Choroid plexus epithelial cell (primary cell): ENCODE data around the gene SERPINE3.

DNA sequence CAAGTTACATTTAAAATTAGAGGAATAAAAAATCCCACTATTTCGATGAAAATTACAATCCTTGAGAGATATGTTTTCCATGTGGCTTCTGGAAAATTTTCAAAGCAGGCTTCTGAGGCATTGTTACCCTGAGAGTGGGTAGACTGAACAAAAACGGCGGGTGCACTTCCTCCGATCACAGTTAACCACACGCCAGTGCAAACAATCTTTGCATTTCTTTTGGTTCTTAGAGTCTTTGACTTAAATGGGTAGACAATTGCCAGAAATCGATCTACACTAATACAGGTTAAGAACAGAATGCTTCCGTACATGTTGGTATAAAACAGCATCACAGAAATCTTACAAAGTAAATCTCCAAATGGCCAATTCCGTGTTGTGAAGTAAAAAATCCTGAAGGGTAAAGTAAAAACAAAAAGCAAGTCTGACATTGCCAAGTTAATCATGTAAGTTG is 1.1 kb downstream of the LPAR6 start:
- RRBS: no CpG with 5 or more reads among the region's 8 CpGs

GRCh38 chr13:48437421-48438052 is 24.6 kb upstream of the LPAR6 start:
- RRBS: no CpG with 5 or more reads among the region's 3 CpGs

DNA sequence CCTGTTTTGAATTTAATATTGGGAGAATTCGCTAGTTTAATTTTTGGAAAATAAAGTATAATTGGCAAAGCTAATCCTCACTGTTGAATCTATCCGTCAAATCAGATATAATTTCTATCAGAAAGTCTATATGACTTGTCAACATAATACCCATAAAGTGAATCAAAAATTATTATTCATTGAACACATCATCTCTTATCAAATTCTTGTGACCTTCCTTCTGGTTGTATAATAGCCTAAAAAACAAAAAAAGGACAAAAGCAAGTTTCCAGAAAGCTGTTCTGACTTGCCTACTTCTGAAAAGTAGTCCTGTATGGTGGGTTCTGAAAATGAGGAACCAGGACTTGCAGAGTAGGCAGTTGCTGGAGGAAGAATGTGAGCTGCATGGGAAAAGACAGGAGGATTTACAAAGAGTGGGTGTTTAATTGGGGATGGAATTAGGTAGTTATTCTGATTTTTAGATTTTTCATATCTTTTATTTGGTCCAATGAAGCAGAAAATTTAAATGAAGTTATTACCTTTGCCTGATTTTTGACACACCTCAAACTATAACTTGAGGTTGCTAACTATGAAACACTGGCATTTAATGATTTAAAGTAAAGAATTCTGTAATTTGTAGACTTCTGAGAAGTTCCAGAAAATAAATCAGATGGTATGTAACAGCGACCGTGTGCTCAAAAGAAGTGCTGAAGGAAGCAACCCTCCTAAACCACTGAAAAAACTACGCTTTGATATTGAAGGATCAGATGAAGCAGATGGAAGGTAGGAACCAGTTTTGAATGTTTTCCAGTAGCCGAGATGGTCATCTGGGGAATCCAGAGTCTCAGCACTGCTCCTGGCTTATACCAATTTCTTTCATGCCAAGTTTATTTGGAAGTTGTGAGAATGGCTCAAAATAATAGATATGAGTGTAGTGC is 56.5 kb downstream of the RCBTB2 start:
- RRBS: no CpG with 5 or more reads among the region's 6 CpGs

DNA sequence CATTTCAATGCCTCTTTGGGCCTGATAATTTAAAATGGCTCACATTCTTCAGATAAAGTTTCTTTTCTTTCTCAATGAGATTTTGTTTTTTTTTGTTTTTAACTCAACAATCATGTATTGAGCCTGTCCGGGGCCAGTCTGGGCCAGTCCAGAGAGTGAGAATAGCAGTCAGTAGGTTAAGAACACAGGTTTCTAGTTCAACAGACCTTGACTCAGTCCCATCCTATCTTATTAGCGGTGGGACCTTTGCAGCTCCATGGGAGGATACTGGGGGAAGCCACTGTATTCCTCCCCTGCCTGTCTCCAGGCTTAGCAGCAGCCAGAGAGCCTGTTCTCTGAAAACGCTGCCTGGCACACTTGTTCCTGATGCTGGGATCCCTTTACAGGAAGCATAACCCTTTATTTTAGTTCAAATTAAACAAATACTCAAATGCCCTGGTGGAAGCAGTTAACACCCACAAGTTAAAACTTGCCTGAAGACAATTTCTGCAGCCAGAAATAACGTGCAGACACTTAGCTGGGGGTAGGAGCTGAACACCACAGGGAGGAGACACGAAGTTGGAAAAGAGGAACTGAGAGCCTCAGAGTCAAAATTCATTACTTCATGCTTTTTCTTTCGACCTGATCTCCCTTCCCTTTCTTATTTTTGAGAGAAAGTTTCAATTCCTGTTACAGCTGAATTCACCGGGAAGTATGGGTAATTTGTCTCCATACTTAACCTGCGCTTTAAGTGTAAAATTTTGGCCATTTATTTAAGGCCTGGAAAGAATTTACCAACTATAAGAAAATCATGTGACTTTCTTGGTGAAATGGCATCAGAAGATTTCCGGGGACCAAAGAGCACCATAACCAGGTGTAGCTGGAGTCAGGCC is 46.1 kb upstream of the RCBTB2 start:
- RRBS: 71% methylated on average over 1 of the region's 9 CpGs

DNA sequence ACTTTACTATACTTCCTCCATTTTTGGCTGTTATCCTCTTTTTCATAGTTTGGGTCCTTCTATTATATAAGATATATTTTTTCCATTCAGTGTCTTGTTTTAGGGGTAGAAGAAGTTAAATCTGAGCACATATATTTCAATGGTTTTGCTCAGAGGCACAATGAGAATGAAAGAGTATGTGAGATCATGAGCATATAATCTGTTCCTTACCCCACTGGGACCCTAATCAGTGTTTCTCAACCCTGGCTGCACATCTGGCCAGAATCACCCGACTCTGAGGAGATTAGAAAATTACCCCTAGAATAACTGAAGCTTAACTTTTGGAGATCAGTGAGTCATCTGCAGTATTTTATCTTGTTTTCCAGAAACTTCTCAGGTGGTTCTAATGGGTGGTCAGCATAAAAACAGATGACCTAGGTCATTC is 761 bp downstream of the CYSLTR2 start:
- RRBS: no CpG with 5 or more reads among the region's 1 CpG

- RRBS: no CpG with 5 or more reads among the region's 2 CpGs
Measured at GRCh38 chr13:48980089-48980657, 4.5 kb downstream of the FNDC3A start.

GRCh38 chr13:49107340-49108110 is 112.6 kb upstream of the MLNR start:
- RRBS: no CpG with 5 or more reads among the region's 4 CpGs

- RRBS: no CpG with 5 or more reads among the region's 7 CpGs
Measured at GRCh38 chr13:49307270-49307854, 59.6 kb downstream of the CDADC1 start.

- RRBS: no CpG with 5 or more reads among the region's 1 CpG
Measured at GRCh38 chr13:49733607-49733806, 42.2 kb upstream of the EBPL start.

GRCh38 chr13:49783369-49783795 is 9.1 kb downstream of the KPNA3 start:
- RRBS: no CpG with 5 or more reads among the region's 4 CpGs

GRCh38 chr13:49998027-49998243 is 1.1 kb downstream of the TRIM13 start:
- RRBS: no CpG with 5 or more reads among the region's 3 CpGs

DNA sequence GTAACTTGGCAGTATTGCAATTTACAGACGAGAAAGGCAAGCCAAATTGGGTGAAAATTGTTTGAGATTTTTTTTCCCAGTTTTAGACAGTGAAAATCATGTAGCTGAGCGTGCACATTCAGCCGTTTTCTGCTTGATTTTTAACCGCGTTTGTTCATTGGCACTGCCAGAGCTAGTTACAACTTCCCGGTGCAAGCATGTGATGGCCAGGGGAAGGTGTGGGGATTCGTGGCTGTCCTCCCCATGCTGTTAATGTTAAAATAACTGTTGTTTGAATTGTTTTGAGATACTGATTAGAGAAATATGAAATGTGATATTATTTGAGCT is 125.5 kb downstream of the KCNRG start:
- RRBS: no CpG with 5 or more reads among the region's 7 CpGs

- RRBS: no CpG with 5 or more reads among the region's 7 CpGs
Measured at GRCh38 chr13:50512937-50513976, 330.2 kb downstream of the DLEU7 start.

- RRBS: no CpG with 5 or more reads among the region's 3 CpGs
Measured at GRCh38 chr13:50521908-50522112, 321.7 kb downstream of the DLEU7 start.

DNA sequence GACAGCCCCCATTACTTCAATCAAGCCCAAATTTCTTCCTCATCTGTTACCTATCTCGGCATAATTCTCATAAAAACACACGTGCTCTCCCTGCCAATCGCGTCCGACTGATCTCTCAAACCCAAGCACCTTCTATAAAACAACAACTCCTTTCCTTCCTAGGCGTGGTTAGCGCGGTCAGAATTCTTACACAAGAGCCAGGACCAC is 49.1 kb upstream of the FAM124A start:
- RRBS: no CpG with 5 or more reads among the region's 8 CpGs

GRCh38 chr13:51174576-51175495 is 47.4 kb upstream of the FAM124A start:
- RRBS: no CpG with 5 or more reads among the region's 19 CpGs

GRCh38 chr13:51235864-51236176 is 13.6 kb downstream of the FAM124A start:
- RRBS: no CpG with 5 or more reads among the region's 2 CpGs

DNA sequence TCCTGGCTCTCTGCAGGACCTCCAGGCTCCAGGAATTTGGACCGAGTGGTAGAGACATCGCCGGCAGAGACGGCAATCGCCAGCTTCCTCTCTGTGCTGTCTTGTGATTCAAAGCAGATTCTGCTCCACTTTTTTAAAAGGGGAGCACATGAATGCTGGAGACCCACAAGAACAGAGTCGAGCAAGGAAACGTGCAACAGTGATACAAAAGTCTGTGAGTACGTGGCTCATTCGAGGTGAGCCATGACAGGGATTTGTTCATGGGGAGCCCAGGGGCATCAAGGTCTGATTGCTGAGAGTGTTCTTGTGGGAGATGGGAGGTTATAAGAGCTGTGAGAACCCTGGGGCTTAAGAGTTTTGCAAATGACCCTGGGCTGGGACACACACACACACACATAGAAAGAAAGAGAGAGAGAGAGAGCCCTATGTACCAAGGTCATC is at the start of gene SERPINE3:
SERPINE3 (plus strand) TSS at position 162 of the 441 bp plus-strand sequence.
- RRBS: no CpG with 5 or more reads among the region's 9 CpGs

DNA sequence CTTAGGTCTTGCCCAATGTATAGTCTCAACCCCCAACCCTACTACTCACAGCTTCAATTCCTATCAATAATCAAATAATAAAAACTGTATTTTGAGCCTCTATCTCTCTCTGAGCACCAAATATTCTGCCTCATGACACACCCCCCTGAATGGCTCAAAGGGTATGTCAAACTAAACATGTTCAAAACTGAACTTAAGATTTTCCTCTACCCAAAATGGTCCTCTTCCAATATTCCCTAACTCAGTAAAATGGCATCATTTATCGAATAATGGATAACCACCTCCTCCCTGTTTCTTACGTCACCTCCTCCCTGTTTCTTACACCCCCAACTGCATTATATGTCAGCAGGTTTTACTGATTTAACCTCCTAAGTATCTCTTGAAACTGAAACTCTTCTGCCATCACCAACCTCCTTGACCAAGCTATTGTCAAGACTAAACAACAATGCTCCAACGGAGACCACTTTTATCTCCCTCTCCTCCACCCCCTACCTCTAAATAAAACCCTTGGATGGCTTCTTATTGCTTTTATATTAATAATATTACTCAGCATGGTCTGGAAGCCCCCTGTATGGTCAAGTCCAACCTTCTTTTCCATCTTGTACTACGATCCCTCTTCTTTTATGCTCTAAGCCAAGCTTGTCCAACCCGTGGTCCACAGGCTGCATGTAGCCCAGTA is 46.5 kb downstream of the INTS6 start:
- RRBS: no CpG with 5 or more reads among the region's 5 CpGs